ENCODE measurements around the gene TAB2.

DNA sequence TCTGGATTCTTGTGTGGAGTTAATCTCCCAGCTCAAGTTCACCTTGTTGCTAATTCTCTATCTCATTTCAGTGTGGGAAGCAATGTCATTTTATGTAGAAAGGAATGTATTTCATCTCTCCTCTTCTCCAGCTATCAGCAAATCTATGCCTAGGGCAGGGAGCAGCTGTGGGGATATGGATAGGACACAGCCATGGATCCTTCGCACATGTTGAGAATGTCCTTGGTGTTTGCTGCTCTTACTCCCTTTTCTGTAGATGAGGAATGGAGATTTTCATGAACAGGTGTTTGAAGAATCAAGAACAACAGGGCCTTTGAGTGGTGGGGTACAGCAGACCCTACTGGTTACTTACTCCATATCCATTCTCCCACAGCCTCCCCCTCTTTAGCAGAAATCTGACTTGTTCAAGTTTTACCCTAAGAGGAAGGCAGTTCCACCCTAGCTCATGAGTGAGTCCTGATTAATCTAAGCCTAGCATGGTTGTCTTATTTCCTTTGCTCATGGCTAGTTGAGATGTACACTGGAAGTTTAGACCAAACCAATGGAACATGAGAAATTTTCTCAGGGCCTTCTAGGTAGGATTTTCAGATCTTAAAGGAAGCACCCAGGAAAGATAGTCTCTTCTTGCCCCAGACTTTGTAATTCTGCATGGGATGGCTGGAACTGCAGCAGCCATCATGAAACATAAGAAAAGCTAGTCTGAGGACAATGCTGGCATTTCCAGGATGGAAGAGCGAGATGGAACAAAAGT lies 182.2 kb downstream of the UST start:
- PRO-cap: no peak
- RAMPAGE, long total RNA, 3 experiments: no peak in any of the 3 experiments

DNA sequence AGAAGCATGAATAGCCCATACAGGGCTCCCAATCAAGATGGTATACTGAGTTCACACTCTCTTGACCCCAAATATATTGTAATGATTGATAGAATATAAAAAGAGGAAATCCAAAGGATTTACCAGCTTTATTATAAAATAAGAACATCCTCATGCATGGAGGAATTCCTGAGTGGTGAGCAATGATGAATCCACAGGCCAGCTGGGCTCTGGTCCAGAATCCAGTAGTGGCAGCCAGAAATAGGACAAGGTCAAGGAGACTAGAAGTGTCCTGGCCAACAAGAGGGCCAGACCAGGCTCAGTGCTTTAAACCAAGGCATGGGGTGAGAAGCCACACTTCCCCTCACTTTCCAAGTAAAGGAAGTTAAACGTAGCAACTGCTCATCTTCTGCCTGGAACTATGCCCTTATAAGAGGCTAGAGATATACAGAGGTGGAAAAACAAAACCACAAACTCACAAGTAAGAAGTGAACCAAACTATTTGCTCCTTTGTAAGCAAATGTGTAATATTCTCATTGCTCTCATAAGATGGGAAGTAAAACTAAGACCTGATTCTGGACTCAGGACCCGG lies 253.1 kb downstream of the UST start:
- PRO-cap: no peak
- RAMPAGE, long total RNA, 3 experiments: no peak in any of the 3 experiments

GRCh38 chr6:149004906-149005949 lies 258.4 kb downstream of the UST start:
- PRO-cap: no peak
- RAMPAGE, long total RNA, 3 experiments: no peak in any of the 3 experiments

DNA sequence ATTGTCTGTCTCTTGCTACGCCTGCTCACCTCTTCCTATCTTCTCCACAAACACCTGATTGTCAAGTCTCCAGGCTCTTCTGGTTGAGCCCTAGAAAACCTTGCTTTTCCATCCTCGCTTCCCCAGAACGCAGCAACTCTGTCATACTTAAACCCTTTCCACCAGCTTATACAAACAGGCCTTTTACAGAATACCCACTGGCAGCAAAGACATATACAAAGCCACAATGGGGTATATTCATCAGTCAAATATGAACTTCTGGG lies 148.0 kb upstream of the TAB2 start:
- PRO-cap: no peak
- RAMPAGE, long total RNA, 3 experiments: no peak in any of the 3 experiments

DNA sequence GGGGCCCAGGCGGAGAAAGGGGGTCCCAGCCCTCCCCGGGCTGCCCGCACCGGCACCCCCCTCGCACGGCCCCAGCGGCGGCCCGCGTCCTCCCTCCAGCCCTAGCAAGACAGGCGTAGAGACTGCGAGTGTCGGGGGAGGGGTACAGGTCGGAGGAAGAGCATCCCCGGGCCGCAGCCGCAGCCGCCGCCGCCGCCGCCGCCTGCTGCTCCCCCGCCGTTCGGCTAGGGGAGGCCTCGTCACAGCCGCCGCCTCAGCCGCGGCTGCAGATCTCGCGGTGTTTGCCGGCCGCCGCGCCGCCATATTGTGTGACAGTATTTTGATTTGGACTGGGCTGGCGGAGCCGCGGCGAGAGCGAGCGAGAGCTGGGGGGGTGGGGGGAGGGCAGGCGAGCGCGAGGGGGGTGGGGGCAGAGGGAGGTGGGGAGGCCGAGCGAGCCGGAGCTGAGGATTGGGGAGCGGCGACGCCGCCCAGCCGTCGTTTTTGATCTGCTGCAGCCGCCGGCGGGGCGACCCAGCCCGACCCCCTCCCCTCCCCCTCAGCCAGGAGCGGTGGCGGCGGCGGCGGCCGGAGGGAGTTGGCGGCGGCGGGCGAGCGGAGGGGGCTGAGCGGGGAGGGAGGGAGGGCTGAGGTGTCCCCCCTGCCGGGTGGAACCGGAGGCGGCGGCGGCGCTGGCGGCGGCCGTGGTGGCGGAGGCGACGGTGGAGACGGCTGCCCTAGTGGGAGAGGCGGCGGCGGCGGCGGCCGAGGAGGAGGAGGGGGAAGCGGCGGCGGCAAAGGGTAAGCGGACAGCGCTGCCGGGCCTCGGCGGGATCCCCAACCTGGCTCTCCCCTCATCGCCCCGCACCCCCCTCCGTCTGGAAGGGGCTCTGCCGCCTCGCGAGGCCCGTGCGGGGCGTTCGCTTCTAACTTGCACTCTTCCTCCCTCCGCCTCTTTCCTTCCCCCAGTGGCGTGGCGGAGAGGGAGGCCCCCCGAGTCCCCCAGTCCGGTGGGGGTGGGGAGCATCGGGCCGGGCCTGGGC lies at the start of gene TAB2:
Gene TAB2, plus strand, starts transcription at position 477 of the 1,022 bp plus-strand sequence.
- PRO-cap: bidirectional peak, plus-strand start at position 412 of the sequence, minus-strand start at position 226 of the sequence; unidirectional peak, minus-strand start at position 871 of the sequence
- RAMPAGE, long total RNA, 3 experiments: no peak in any of the 3 experiments

GRCh38 chr6:149347874-149348439 lies 30.4 kb downstream of the TAB2 start:
- PRO-cap: no peak
- RAMPAGE, long total RNA, 3 experiments: no peak in any of the 3 experiments

DNA sequence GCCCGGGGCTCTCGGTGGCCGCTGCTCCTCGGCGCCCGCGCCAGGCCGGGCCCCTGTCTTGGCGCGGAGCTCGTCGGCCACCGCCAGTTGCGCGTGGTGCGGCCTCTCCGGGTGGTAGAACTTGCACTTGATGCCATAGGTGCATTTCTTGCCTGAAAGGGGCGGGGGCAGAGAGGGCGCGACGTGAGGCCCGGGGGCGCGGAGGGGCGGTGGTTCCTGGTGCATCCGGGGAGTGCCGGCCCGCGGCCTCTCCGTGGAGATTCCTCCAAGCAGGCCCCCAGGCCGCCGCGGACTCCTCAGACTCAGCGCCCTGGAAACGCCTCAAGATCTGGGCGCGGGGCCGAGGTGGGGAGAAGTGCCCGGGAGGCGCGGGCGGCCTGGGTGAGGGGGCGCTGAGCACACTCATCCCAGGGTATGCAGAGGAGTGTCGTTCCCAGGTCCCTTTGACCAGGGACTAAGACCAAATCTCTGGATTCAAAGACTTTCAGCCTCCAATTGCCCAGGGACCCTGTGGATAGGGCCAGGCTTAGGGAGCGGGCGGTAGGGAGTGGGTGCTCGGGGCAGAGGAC lies 33.4 kb downstream of the ZC3H12D start:
- PRO-cap: no peak
- RAMPAGE, long total RNA, 3 experiments: no peak in any of the 3 experiments

- PRO-cap: no peak
- RAMPAGE, long total RNA, 3 experiments: no peak in any of the 3 experiments
These were observed 44.4 kb downstream of the LRP11 start for GRCh38 chr6:149819548-149820340.

DNA sequence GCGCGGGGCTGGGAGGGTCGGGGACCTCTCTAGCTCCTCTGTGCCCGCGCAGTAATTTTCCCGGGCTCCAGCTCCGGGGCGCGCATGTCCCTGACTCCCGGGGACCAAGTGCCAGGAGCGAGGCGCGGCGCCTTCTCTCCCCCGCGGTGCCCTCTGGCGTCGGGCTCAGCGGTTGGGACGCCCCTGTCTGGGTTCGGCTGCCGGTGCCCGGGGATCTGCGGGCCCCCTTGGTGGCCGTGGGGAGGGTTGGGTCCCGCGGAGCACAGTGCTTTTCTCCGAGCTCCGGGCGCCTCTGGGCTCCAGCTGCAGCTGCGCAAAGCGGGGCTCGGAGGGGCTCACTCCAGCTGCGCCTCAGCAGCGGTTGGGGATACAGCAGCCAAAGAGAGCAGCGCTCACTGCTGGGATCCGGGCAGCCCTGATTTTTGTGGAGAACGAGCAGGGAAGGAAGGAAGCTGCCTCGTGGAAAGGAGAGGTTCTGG lies 702 bp downstream of the PPP1R14C start:
- PRO-cap: no peak
- RAMPAGE, long total RNA, 3 experiments: no peak in any of the 3 experiments

DNA sequence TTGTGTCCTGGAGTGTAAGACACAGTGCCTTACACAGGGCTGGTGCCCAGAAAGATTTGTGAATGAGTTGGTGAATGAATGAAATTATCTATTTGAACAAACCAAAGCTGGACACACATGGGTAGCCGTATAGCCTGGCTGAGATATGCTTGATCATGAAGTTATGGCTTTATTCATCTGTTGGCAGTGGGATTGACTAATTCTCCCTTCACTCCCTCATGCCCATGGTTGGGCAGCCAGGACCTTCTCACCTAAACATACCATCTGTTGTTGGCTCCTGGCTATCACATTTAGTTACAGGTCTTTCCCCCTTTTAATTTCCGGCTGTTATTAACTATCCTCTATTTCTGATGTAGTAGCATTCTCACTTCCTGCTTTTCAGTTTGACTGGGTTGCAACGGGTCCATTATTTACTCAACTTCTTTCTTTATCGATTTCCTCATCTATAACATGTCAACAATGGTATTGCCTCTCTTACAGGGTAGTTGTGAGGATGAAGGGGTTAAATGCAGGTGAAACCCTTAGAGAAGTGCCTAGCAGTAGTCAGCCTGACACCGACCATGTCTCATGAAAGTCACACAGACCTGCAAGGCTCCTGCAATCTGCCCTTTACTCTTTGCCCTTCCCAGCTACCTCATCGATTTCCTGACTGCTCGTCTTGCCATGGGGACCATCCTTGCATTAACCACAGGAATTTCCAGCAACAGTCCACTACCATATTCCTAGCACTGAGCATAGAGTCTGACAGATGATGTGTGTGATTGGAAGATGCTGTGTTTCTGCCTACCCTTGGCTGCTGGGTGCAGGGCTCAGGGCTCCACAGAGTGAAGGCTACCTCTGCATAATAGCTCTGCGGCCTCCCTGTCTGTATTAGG lies 42.2 kb downstream of the PPP1R14C start:
- PRO-cap: no peak
- RAMPAGE, long total RNA, 3 experiments: no peak in any of the 3 experiments

DNA sequence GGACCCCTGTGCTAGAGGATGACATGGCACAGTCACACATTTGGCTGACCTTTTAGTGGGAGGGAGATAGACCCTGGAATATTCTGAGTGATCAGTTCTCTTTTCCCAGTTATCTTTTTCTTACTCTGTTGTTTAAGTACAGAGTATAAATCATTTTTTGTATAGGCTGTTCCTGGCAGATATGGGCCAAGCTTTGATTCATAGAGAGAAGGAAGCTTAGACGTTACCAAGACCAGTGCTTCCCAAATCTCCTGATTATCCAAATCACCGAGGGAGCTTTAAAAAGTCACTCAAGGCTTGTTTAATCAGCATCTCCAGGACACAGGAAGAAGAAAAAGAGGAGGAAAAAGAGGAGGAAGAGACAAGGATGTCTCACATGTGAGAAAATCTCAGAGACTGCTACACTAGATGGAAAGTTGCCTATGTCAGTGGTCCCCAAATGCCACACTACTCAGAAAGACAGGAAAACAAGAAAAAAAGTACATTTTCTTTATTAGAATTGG lies 50.1 kb downstream of the PPP1R14C start:
- PRO-cap: no peak
- RAMPAGE, long total RNA, 3 experiments: no peak in any of the 3 experiments

DNA sequence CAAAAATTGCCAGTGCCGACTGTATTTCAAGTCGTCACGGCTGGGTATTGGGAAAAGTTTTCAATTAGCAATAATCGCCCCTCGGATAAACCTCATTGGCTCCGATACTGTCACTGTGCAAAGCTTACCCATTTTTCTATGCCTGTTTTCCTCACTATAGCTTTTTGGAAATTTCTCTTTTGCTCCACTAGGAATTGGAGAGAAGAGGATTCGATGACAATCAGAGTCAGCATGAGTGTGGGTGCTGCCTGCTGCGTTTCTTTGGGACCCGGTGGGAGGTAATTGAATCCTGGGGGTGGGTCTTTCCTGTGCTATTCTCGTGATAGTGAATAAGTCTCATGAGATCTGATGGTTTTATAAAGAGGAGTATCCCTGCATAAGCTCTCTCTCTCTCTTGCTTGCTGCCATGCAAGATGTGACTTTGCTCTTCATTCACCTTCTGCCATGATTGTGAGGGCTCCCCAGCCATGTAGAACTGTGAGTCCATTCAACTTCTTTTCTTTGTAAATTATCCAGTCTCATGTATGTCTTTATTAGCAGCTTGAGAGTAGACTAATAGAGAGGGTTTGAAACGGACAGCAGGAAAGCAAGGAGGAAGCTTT lies 42.1 kb upstream of the IYD start:
- PRO-cap: no peak
- RAMPAGE, long total RNA, 3 experiments: start-site peak on the plus strand in 3 of 3 experiments, centred at positions 385 to 386 of the sequence, 10 to 46 reads per replicate

DNA sequence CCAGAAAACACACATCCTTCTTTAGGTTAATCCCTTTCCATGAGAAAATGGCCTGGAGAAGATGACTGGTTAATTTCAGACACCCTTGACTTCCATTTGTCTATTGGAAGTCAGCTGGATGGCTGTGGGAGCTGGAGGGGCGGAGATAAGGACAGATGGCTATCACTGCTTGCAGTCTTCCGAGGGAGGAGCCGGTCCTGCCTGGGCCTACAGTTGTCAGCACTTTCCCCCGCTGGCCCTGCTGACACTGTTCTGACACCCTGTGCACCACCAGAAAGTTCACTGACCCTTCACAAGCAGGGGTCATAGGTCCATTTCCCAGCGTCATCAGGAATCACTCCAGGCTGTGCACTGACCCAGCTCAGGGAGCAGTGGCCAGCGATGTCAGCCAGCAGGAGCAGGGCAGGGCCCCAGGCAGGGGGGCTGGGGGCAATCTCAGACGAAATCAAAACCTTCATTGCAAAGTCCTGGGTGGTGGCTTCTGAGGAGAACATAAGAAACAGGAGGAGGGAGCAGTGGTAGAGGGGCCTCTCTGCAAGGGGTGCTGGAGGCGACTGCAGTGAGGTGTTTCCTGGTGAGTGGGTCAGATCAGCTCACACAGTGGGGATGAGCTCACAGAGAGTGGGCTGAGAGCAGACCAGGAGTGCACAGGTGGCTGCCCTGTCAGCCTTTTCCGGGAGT lies 26.6 kb upstream of the PLEKHG1 start:
- PRO-cap: no peak
- RAMPAGE, long total RNA, 3 experiments: no peak in any of the 3 experiments

DNA sequence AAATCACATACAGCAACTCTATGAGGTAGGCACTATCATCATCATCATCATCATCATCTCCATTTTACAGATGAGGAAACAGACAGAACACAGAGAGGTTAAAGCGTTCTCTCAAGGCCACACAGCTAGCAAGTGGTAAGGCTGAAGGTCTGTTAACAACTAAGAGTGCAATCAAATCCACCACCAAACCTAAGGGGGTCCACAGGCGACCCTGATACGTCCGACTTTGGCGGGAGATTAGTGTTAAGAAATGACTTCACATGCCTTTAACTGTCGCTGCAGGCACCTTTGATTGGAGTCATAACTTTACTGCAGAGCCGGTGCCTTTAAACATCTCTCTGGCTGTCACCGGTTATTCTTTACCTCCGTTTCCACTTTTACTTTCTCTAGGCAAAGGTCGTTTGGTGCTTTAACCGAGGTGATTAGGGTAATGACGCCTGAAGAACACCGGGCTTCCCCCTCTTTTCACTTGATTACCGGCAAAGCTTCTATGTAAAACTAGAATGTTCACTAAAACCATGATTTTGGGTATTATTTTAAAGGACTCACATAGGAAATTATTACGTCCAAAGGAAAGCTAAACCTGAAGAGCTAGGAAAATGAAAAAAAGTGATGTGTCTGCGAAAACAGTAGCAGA lies 584 bp upstream of the PLEKHG1 start:
- PRO-cap: no peak
- RAMPAGE, long total RNA, 3 experiments: no peak in any of the 3 experiments

DNA sequence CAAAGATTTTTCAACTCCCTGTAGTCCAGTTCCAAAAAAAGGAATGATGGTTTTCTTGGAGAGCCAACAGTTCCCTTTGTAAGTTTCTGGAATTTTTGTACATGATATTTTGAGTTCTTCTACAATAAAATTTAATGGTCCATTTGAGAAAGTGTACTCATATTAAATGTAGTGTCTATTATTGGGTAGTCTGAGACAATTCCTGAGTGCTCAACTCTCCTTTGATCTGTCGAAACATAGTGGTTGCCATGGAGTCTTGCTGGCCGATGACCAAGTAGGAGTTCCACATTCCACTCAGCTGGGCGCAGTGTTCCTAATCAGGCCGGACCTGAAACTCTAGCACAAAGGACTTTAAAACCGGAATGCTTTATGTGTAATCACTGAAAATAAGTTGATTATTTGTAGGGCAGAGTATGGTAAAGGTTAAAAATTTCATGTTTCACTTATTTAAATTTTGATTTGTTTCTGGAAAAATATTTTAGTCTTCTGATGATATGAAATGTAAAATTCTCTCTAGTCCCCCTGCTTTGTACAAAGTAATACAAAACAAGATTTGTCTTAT lies 68.7 kb downstream of the PLEKHG1 start:
- PRO-cap: no peak
- RAMPAGE, long total RNA, 3 experiments: no peak in any of the 3 experiments

DNA sequence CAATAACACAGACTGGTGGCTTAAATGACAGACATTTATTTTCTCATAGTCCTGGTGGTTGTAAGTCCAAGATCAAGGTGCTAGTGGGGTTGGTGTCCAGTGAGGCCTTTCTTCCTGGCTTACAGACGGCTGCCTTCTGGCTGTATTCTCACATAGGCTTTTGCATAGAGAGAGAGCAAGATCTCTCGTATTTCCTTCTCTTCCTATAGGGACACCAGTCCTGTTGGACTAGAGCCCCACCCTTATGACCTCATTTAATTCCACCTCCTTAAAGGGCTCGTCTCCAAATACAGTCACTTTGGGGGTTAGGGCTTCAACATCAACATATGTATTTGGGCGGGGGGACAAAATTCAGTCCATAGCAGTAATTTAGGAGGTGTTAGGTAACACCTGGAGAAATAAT lies 105.0 kb downstream of the PLEKHG1 start:
- PRO-cap: no peak
- RAMPAGE, long total RNA, 3 experiments: no peak in any of the 3 experiments

DNA sequence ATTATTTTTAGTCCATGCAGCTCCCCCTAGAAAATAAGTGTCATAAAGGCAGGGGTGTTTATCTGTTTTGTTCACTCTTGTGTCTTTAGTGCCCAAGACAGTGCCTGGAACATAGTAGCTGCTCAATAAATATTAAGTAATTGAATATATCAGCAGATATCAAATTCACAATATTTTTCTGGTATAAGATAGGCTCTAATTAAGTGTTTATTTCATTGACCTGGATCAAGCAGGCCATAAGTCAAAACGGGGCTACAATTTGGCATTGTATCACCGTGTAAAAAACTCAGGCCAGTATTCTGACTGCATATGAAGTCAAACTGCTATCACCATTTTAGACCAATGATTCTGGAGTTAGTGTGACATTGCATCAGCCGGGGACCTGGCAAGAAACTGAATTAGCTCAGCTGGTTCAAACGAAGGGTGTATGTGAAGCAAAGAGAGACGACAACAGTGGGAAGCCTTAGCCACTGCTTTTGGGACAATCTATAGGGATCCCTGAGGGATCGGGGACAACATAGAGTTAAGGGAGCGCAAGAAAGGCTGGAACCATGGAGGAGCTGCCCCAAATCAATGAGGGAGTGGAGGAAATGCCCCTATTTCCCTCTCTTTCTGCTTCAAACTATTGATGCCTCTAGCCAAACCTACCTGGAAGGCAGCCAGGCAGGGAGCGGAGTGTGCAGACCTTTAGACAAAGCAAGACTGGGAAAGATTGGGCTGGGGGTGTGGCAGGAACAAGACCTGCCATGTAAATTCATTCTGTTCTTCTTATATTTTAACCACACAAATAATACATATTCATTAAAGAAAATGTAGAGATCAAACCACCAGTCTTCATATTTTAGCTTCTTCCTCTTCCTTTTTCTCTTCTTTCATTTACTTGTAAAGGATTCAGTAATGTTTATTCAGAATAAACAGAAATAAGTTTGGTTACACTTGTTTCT lies 112.2 kb downstream of the PLEKHG1 start:
- PRO-cap: no peak
- RAMPAGE, long total RNA, 3 experiments: no peak in any of the 3 experiments

GRCh38 chr6:150940970-150941507 lies 75.5 kb downstream of the MTHFD1L start:
- PRO-cap: no peak
- RAMPAGE, long total RNA, 3 experiments: no peak in any of the 3 experiments

DNA sequence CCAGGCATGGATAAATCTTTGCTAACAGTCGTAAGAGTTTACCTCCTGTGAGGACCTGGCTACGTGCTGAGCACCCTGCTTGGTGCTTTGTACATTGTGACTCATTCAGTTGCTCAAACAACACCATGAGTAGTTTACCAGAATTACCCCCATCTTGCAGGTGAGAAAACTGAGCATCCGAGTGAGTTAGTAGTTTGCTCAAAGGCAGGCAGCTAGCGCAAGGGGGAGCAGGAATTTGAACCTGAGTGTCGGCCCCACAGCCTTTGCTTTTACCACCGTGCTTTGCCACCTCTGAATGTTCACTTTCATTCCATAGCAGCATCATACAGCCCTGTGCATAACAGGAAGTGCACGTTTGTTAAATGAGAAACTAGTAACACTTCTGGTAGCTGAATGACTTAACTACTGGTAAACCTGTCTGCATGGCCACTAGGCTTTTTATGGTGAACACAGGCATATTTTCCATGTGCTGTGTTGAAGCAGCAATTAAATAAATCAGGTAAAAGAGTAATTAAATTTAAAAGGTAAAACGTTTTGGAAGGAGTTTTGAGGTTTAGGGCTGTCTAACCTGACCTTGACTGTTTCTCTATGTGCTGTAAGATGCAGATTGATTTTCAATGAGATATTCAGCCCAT lies 122.0 kb downstream of the MTHFD1L start:
- PRO-cap: no peak
- RAMPAGE, long total RNA, 3 experiments: no peak in any of the 3 experiments

DNA sequence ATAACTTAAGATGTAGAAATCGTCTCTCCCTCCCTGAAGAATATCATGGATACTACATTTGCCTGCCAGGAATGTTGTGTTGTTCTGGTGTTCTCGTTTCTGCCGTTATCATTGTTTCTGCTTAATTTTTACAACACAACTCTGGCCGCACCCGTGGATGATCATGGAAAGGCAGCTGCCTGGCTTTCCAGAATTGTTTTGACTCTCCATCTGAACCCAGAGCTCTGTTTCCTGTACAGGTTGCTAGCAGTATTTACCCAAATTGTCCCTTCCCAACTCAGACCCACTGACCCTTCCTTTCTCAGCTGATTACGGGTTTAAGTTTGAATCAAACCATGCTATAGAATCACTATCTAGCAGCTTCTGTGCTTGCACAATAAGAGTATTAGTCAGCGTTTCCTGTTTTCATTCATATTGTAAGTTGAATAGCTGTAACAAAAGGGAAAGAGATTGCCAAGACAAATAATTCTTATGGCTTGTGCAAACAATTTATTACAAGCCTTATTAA lies 139.0 kb downstream of the MTHFD1L start:
- PRO-cap: no peak
- RAMPAGE, long total RNA, 3 experiments: no peak in any of the 3 experiments

Measured in gastrocnemius medialis (tissue), 3 donors.